ENCODE data around the genes BCL10, ODF2L and CLCA2.

- RRBS, 2 experiments = no CpG with 5 or more reads among the region's 4 CpGs
Observed at GRCh38 chr1:84437218-84437826, 39.0 kb downstream of the DNASE2B start.

GRCh38 chr1:84503597-84504087 is 2.5 kb upstream of the SPATA1 start:
- RRBS, 2 experiments = no CpG with 5 or more reads among the region's 2 CpGs

DNA sequence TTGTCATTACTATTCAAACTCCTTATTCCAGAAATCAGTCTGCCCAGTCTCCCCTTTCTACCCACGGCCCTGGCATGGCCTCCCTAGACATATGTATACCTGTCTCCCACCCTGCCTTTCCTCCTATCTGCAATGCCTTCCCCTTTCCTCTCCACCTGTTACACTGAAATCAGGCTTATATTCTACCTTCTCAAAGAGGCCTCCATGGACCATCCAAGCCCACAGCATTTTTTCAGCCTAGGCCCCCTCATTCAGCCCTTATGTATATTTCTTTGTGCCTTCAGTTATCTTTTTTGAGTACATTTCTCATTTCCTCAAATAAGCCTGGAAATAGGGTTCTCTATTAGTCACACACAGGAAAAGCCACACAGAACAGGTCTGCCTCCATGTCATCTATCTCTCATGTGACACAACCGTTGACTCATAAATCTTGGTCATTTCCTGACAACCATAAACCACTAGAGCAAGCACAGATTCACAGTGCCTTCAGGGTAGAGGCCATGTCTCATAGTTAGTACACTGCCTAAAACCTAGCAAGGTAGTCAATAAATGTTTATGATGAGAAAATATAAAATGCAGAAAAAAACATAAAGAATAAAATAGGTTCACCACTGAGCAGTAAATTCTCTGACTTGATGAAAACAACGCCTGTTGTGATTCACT is 38.7 kb downstream of the LPAR3 start:
- RRBS, 2 experiments = no CpG with 5 or more reads among the region's 3 CpGs

- RRBS, 2 experiments = no CpG with 5 or more reads among the region's 4 CpGs
Observed at GRCh38 chr1:85199640-85200048, 1.2 kb downstream of the SYDE2 start.

- RRBS, 2 experiments = under 1 to 5% methylated on average over 27 of the region's 87 CpGs
Observed at GRCh38 chr1:85276071-85277175, at the start of gene BCL10. Gene BCL10 (minus strand): TSS chr1:85276632.

- RRBS, 2 experiments = no CpG with 5 or more reads among the region's 26 CpGs
Observed at GRCh38 chr1:85307943-85308753, 31.7 kb upstream of the BCL10 start.

DNA sequence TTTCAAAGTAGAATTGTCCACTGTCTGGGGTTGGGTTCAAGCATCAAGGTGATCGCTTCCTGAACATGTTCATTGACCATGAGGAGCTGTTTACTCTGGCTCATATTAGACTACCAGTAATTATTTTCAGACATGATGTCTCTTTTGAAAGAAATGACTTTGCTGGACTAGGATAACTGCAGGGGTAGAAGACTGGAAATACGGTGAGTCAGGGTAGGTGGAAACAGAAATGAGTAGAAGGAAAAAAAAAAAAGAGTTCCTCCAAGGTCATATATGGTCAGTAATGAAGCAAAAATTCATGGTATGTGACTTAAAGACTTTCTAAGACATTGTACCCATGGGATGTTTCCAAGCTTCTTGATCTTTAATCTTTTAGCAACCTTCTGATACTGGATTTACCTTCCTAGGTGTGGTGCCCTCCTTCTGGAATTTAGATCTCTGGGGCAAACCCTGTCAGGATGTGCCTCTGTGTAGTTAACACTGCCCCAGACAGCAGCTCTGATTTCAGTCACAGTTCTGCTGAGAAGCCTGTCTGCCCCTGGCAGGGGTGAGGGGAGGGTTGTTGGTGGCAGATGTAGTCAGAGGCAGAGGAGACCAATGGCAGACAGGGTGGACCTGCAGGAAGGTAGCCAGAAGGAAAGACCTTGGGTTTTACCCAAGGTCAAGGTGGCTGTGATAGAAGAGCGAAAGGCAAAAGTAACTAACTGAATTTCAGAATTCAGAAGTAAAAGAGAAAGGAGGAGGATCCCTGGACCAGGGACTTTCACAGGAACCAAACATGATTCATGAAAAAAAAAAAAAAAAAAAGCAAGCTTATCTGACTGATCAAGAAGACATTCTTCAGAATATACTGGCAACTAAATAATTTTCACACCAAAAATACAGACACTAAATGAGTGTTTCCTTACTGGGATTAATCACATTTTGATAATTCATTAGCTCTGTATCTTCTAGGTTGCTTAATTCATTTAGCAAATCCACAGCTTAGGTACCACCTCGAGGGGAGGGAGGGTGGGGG is 44.2 kb upstream of the BCL10 start:
- RRBS, 2 experiments = no CpG with 5 or more reads among the region's 4 CpGs

GRCh38 chr1:85350885-85351128 is 74.4 kb upstream of the BCL10 start:
- RRBS, 2 experiments = no CpG with 5 or more reads among the region's 1 CpG

DNA sequence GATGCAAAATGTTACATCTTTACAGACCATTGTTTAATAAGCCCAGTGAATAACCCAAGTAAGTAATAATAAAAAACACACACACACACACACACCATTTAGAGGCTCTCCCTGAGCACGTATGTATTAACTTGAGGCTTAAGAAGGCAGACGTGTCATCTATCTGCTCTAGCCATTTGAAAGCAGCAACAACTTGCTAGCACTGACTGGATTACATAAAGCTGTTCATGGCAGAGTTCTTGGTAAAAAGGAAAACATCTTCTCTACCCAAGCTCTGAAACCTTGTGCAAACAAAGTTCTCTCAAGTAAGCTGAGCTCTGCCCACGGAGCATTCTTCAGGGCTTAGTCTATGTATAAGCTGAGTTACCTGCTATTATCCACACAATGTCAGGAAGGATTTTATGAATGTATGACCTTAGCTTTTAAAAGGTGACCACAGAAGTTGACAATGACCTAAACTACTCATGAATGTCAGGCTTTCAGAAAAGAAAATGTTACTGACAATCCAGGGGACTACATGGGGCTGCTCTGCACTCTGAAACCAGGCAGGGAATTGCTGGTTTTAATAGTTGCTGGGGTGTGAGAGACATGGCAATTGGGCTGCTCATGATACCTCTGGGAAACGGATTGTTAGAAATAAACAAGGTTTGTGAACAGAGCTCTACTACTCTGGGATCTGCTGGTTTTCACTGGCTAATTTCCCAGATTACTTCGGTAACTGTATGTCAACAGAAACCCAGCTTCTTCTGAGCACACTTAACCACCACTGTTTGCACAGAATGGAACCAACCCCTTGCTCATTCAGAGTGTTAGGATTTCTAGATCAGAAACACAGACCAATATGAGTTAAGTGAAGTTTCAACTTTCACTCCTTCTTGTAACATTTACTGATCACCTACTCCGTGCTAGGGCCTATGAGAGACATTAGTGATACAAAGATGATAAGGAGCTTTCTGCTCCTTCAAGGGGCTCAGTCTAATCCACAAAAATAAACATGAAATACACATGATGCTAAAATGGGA is 29.6 kb upstream of the CCN1 start:
- RRBS, 2 experiments = no CpG with 5 or more reads among the region's 6 CpGs

GRCh38 chr1:85583518-85583857 is 2.9 kb downstream of the CCN1 start:
- RRBS, 2 experiments = no CpG with 5 or more reads among the region's 2 CpGs

GRCh38 chr1:86395692-86396818 is at the start of gene ODF2L:
Gene ODF2L (minus strand): TSS chr1:86396323.
- RRBS, 2 experiments = 2 to 5% methylated on average over 11 to 16 of the region's 67 CpGs

- RRBS, 2 experiments = no CpG with 5 or more reads among the region's 1 CpG
Observed at GRCh38 chr1:86423410-86424377, at the start of gene CLCA2. Gene CLCA2 (plus strand): TSS chr1:86424171.

GRCh38 chr1:86735738-86736197 is 31.4 kb downstream of the SH3GLB1 start:
- RRBS, 2 experiments = no CpG with 5 or more reads among the region's 2 CpGs

DNA sequence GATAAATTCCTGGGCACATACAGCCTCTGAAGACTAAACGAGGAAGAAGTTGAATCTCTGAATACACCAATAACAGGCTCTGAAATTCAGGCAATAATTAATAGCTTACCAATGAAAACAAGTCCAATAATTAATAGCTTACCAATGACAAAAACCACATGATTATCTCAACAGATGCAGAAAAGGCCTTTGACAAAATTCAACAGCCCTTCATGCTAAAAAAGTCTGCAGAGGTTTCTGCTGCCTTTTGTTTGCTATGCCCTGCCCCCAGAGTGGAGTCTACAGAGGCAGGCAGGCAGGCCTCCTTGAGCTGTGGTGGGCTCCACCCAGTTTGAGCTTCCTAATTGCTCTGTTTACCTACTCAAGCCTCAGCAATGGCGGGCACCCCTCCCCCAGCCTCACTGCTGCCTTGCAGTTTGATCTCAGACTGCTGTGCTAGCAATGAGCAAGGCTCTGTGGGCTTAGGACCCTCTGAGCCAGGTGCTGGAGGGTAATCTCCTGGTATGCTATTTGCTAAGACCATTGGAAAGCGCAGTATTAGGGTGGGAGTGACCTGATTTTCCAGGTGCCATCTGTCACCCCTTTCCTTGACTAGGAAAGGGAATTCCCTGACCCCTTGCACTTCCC is 96.7 kb downstream of the SELENOF start:
- RRBS, 2 experiments = no CpG with 5 or more reads among the region's 3 CpGs

DNA sequence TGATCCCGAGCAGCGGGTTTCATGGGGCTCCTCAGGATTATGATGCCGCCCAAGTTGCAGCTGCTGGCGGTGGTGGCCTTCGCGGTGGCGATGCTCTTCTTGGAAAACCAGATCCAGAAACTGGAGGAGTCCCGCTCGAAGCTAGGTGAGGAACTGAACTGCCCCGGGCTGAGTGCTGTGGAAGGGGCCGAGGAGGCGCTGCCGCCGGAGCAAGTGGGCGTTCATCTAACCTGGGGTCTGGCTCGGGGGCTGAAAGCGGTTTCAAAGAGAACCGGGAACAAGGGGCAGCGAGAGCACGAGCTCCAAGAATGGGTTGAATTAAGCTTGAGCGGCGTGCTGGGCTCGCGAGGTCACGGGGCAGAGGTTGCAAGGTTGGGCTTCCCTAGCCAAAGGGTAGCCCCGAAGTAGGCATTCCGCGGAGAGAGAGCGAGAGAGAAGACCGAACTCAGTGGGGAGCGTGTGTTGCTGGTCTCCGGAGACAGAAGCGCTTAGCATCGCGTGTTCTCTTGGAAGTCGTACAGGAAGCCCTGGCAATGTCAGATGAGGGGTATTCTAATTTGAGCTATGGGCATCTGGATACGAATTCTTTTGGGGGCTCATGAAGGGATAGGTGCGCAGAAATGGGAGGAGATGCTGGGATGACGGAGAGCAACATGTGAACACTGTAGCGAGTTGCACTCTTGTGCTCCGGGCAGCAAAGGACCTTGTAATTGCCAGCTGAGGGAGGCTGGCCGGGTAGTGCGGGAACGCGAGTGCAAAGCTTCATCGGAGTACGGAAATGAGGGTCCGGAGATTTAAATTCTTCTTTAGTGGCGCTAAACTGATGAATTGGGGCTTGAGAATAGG is 804 bp downstream of the HS2ST1 start:
- RRBS, 2 experiments = 2 to 7% methylated on average over 17 of the region's 49 CpGs

GRCh38 chr1:86934238-86934795 is 19.9 kb downstream of the HS2ST1 start:
- RRBS, 2 experiments = no CpG with 5 or more reads among the region's 10 CpGs

- RRBS, 2 experiments = 61 to 62% methylated on average over 6 of the region's 14 CpGs
Observed at GRCh38 chr1:87132668-87133069, 196.0 kb upstream of the LMO4 start.

DNA sequence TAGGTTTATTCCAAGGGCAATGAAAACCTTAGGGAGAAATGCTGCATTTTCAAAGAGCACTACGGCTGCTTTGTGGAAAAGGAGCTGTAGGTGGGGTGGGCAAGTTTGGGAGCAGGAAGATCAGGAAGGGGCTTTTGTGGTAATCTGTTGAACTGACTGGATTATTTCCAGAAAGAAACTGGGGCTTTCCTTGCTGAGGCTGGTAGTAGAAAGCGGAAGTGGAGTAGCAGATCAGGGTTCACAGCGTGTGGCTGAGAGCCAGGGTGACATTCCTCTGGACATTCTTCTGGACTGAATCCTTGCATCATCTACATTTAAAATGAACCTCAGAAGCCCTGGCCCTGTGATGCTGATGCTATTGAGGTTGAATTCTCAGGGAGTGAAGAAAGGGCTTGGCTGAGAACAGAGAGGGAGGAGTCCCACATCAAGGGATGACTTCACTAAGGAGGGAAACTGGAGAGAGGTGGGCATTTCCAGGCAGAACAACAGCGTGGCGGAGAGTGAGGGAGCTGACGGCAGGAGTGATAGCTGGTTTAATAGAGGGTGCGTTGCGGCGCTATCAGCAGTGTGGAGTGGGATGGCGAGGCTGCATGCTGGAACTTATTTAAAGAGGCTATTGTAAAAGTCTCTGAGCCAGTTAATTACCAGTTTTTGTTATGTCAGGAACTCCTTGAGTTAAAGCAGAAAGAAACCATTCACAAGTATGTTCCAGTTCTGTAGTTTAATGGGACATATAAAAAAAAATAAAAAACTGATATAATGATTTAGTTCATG is 102.3 kb upstream of the LMO4 start:
- RRBS, 2 experiments = no CpG with 5 or more reads among the region's 10 CpGs

GRCh38 chr1:87334277-87334534 is 5.5 kb downstream of the LMO4 start:
- RRBS, 2 experiments = no CpG with 5 or more reads among the region's 5 CpGs

DNA sequence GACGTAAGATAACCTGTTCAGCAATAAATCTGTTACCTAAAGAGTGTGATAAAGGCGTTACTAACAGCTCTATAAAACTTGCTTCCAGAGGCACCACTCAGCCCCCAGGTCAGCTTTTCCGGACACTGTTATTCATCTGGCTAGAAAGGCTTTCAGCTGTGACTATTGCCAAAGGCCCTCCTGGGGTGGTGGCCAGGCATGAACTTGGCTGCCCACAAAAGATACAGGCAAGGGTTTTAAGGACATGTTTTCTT is 639.4 kb downstream of the LMO4 start:
- RRBS, 2 experiments = no CpG with 5 or more reads among the region's 3 CpGs